ENCODE measurements around a stretch of chr3.

DNA sequence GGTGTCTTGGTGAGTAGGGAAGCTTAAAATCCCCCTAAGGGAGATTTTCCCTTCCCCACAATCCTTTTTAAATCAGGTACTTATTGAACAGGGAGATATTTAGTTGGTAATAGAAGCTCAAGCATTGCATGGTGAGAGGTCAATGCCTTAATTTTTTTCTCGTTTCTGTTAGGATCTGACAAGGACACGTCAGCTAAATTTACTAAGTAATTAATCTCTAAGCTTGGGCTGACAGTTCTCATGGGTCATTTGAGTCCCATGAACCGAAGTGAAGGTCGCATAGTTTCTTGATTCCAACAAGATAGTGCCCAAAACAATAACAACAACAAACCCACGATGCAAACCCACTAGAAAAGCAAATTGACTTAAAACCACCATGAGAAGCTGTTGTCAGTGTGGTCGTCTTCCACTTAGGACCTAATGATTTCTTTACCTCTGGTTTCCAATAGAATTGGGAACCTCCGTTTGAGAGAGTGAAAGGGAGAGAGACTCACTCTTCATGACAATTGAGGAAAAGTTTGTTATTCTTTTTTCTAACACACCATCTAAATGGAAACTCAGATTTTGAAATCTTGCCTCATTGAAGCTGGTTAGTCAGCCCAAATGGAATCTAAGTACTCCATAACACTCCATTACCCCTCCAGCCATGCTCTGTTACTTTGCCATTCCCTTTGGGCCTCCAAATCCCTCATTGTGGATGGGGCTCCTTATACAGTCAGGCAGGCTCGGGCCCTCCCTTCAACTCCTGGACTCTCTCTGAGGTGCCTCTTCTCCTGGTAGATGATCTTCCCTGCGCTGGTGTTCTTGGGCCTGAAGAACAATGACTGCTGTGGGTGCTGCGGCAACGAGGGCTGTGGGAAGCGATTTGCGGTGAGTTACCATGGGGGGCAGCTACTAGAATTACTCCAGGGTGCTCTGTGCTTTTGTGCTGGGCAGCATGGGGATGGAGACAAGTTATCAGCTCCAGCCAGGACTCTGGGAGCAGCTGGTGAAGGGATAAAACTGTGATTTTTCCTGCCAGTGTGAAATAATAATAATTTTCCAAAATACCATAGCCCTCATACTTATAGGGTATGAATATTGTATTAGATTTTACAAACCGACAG lies 899 bp downstream of the TM4SF4 start:
- CAGE, long polyA plus RNA = no peak
- RRBS = no CpG with 5 or more reads among the region's 14 CpGs

GRCh38 chr3:149656197-149656395 lies 1.7 kb downstream of the WWTR1 start:
- CAGE, long polyA plus RNA = no peak
- RRBS = no CpG with 5 or more reads among the region's 1 CpG

GRCh38 chr3:149813319-149814293 lies 591 bp downstream of the RNF13 start:
- CAGE, long polyA plus RNA = no peak
- RRBS = 0% methylated on average over 2 of the region's 31 CpGs

GRCh38 chr3:149958323-149958724 lies 12.4 kb downstream of the PFN2 start:
- CAGE, long polyA plus RNA = no peak
- RRBS = no CpG with 5 or more reads among the region's 3 CpGs

DNA sequence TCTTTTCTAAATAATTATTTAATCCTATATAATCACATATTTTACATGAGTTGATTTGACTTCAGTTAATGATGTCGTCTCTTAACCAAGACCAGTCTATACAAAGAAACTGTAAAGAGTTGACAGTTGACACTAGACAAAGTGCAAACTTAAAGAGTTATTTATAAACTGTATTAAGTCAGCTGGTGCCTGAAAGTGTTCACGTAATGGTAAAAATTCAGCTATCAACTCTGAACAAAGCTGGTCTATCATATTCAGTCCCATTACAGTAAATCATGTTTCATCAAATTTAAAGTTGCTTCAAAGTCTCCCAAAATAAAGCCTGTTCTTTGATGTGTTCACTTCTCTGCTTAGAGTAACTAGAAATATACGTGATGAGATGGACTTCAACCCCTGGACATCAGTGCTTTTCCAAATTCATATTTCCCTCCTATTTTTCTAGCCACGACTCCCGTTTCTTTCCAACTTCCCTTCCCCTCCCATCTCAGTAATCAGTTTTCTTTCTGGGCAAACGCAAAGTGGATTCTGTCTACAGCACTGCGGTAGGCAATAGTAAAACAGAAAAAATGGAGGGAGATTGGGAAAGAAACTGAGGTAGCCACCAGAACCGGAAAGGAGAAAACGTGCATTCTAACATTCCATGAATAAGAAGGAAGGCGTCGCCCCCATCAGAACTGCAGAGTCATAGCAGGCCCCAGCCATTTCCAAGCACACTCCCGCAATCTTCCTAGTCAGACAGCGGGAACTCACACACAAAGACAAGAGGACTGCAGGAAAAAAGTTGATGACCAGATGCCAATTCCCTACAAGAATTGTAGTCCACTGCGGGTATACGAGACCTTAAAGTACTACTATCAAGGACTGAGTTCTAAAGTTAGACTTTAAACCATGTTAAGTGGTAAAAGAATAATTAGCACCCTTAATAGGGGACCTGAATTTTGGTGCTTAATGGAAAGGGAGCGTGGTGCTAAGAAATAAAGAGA lies 1.7 kb downstream of the PFN2 start:
- CAGE, long polyA plus RNA = no peak
- RRBS = no CpG with 5 or more reads among the region's 16 CpGs

DNA sequence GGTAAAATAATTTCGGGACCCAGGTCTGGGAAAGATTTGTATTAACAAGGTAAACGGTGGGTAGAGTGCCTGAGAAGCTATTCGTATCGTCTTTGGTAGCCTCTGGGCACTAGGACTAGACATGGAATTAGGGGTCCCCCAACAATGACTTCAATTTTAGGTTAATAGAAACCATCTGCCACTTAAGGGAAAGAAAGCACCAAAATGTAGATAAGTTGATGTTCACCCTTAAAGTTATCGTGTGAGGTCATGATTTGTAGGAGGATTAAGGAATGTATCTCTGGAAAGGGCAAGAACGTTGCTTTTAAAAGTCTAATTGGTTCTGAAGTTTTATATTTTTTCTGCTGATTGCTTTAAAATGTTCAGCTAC lies 1.3 kb upstream of the PFN2 start:
- CAGE, long polyA plus RNA = no peak
- RRBS = no CpG with 5 or more reads among the region's 6 CpGs

DNA sequence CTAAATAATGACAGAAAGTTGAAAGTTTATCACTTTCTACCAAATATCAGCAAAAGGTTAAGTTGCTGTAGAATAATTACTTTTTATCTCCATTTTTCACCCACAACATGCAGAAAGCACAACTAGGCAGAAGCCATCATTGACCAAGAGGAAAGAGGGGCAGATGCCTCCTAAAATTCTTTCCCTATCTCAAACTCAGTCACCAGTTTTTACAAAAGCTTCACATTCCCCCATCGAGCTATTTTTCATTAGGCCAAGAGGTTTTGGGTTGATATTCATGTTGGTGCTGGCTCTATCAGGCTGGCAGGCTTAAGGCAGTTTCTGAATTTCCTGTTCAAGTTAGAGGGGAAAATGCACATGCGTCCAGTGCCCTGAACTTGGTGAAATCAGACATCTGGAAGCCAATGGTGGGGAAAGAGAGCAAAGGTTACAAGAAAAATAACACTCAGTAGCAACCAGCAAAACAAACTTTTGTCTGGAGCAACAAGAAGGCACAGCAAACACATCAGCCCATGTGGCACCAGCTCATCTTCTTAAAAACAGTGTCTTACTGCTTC lies 155.8 kb upstream of the TSC22D2 start:
- CAGE, long polyA plus RNA = no peak
- RRBS = no CpG with 5 or more reads among the region's 2 CpGs

- CAGE, long polyA plus RNA = no peak
- RRBS = no CpG with 5 or more reads among the region's 2 CpGs
Measured at GRCh38 chr3:150267284-150267715, 140.8 kb upstream of the TSC22D2 start.

- CAGE, long polyA plus RNA = no peak
- RRBS = no CpG with 5 or more reads among the region's 2 CpGs
Measured at GRCh38 chr3:150330933-150331389, 77.1 kb upstream of the TSC22D2 start.

DNA sequence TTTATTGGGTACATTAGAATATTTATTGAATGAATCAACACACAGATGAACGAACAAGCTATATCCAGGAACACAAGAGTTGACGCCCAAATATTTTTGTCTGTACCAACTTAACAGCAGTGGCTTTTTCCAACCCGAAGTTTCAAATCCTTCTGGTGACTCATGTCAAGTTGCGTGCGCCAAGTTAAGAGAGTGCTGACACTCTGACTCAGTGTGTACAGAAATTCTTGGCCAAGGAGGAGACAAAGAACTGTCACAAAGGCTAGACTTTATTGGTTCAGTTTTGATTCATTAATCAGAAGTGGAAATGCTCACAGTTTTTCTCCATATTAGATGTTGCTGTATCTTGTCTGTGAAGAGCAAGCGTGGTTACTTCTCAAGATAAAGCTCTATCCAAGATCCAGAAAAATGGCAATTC lies 59.6 kb upstream of the TSC22D2 start:
- CAGE, long polyA plus RNA = no peak
- RRBS = no CpG with 5 or more reads among the region's 6 CpGs

DNA sequence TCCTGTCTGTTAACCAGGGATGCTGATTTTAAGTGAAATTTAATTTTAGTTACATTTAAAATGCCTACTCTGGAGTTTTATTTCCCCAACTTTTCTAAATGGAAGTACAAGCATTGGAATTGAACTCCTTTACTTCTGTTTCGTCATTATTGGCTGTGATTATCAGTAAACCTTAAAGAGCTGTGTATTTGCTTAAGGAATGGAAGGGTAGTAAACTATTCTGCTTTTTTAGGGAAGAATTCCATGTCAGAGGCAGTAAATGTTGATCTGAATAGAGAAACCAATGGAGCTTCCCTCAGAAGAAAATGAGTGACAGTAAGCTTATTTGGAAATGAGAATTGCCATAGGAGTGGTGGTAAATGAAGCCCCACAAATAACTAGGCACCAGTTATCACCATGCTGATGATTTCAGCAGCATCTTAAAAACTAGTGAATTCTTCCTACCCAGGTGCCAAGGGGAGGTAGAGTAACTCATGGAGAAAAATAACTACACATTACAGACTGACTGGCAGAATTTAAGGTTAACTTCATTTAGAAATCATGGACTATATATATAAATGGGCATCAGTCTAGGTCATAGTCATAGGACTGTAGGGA lies 20.9 kb downstream of the TSC22D2 start:
- CAGE, long polyA plus RNA = no peak
- RRBS = no CpG with 5 or more reads among the region's 1 CpG

GRCh38 chr3:150429902-150431013 lies 22.2 kb downstream of the TSC22D2 start:
- CAGE, long polyA plus RNA = no peak
- RRBS = no CpG with 5 or more reads among the region's 1 CpG

DNA sequence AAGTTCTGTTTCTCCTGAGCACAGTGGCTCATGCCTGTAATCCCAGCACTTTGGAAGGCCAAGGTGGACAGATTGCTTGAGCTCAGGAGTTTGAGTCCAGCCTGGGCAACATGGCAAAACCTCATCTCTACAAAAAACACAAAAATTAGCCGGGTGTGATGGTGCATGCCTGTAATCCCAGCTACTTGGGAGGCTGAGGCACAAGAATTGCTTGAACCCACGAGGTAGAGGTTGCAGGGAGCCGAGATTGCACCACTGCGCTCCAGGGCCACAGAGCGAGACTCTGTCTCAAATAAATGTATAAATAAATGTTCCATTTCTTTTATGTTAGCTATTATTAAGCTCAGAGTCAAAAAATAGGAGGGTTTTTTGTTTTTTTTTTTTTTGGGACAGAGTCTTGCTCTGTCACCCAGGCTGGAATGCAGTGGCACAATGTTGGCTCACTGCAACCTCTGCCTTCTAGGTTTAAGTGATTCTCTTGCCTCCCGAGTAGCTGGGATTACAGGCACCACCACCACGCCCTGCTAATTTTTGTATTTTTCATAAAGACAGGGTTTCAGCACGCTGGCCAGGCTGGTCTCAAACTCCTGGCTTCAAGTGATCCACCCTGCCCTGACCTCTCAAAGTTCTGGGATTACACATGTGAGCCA lies 25.8 kb downstream of the TSC22D2 start:
- CAGE, long polyA plus RNA = no peak
- RRBS = no CpG with 5 or more reads among the region's 8 CpGs

GRCh38 chr3:150546859-150547353 lies 319 bp downstream of the EIF2A start:
- CAGE, long polyA plus RNA = no peak
- RRBS = 3% methylated on average over 2 of the region's 10 CpGs

DNA sequence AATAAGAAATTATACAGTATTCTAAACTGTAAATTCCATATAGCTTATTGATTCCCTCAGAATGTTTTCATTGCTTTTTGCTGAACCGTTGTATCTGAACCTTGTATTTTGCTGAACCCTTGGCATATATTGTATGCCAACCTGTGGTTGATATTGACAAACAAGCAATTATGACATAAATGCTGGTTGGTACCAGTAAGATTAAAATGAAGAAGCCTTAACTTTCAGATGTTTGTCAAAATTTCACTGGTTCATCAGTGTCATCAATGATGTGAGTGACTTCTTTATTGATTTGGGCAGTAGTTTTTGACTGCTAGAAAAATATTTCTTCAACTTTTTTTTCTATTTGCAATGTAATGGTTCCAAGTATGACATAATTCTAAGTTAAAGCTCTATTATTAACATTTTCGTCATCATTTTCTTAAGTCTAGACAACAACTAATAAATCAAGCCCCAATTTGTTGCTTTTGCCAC lies 25.5 kb upstream of the ERICH6 start:
- CAGE, long polyA plus RNA = no peak
- RRBS = no CpG with 5 or more reads among the region's 2 CpGs

DNA sequence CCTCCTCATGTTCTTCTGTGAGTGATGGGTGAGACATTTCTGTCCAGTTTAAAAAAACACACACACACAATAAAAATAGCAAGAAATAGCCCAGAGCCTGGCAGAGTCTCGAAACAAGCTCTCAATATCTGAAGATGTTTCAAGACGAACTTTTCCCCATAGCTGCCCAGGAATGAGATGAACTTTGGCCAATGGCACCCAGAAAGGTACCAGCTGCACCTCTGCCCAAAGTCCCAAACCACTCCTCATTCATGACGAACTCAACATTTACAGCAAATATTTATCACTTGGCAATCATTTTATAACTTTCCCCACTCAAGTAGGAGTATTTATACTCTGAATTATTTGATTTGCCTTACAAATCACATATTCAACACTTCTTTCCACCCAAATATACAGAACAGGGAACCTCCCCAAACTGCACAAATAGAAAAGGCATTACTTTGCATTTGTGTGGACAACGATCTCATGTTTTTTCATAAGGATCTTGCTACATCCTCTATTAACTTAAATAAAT lies 18.3 kb downstream of the SIAH2 start:
- CAGE, long polyA plus RNA = no peak
- RRBS = no CpG with 5 or more reads among the region's 4 CpGs

DNA sequence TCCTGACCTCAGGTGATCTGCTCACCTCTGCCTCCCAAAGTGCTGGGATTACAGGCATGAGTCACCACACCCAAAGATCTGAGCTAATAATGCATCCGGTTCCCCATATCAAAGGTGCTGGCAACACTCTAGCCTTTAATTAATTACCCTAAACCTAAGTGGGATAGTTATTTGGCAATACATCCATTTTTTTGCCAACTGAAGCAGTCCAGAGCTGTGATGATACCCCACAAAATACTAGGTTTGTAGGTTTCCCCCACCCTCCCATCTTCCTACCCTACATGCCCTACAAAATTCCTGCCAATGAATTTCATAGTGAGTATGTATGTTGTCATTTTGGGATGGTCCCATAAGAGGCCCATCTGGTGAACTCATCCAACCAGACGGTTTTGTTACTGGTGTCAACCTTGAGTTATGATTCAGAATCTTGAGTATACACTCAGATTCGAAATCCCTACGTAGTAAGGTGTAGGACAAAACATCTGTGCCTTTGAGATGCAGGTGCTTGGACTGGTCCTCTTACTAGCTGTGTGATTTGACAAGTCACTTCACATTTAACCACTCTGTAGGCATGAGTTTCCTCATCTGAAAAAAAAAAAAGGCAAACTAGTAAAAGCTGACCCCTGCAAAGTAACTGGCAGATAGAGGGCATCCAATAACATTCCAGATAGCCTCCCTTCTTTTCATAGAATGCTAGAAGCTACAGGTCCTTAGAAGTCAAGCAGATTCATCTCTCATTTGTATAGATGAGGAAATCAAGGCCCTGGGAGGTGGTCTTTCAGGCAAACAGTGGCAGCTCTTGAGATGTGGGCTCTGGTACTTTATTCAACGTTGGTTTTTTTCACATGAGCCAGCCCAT lies 3.6 kb downstream of the SIAH2 start:
- CAGE, long polyA plus RNA = no peak
- RRBS = no CpG with 5 or more reads among the region's 5 CpGs

DNA sequence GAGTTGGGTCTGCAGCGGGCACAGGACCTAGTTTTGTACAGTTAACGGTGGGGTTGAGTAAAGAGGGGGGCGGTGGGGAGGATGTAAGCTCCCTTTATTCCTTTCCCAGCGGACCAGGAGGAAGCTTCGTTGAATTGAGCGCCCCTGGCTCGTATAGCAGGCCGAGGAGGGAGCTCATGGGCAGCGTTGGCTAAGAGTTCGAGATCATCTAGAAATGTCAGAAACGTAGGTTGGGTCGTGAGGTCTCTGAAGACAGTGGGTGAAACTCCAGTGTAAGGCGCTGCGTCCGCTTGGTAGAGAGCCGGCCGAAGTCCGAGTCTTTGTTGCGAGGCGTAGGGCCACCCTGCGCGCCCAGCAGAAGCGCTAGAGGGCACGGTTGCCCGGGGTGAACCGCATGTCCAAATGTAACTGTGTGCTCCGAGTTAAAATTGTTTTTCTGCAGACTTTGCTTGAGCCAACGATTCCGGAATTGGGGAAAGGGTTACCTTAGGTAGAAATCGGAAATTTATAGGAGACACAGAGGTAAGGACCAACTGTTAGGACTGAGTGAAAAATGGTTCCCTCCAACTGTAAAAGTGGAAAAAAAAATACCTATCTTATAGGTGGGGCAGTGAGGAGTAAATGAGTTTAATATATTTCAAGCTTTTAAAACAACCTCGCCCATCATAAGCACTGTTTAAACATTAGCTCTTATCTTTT lies 889 bp upstream of the SIAH2 start:
- CAGE, long polyA plus RNA = no peak
- RRBS = 3% methylated on average over 12 of the region's 31 CpGs

DNA sequence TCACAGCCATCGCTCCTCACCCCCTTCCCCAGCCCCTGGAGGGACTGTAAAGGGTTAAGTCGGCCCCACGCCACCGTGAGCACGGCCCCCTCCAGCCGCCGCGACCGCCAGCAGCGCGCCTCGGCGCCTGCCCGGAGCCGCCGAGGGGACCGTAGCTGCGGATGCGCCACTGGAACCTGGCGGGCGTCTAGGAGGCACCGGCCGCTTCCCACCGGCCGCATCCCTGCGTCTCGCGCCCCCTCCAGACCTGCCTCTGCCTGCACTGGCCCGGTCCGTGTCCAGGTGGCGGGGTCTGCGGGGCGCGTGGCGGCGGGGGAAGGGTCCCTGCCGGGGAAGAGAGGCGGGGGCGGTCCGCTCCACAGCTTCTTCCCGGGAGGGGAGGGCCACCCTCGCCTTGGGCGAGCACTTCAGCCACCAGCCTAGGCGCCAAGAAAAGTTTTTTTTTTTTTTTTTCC lies 608 bp downstream of the MED12L start:
- CAGE, long polyA plus RNA = no peak
- RRBS = 2% methylated on average over 27 of the region's 44 CpGs

DNA sequence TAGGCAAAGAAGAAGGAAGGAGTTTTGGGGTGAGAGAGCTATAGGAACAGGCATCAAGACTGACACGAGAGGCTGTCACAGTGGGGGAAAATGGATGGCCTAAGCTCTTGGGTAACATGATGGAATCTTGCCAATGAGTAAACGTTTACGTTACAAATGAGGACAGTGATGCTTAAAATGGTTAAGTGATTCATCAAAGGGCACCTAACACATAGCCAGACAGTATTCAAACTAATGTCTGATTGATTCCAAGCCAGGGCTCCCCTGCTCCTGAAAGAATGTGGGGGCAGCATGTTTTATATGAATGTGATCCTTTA lies 23.2 kb upstream of the GPR171 start:
- CAGE, long polyA plus RNA = no peak
- RRBS = no CpG with 5 or more reads among the region's 3 CpGs

Data from BJ (cell line).